Airway epithelial cell (primary cell): ENCODE measurements around a stretch of chr13.

GRCh38 chr13:113724828-113725544, 34.0 kb upstream of the TMEM255B start:
- RAMPAGE, long total RNA: no peak

- RAMPAGE, long total RNA: no peak
Measured at GRCh38 chr13:113783928-113784738, 25.1 kb downstream of the TMEM255B start.

- RAMPAGE, long total RNA: no peak
Measured at GRCh38 chr13:113815367-113816270, 48.3 kb downstream of the GAS6 start.

DNA sequence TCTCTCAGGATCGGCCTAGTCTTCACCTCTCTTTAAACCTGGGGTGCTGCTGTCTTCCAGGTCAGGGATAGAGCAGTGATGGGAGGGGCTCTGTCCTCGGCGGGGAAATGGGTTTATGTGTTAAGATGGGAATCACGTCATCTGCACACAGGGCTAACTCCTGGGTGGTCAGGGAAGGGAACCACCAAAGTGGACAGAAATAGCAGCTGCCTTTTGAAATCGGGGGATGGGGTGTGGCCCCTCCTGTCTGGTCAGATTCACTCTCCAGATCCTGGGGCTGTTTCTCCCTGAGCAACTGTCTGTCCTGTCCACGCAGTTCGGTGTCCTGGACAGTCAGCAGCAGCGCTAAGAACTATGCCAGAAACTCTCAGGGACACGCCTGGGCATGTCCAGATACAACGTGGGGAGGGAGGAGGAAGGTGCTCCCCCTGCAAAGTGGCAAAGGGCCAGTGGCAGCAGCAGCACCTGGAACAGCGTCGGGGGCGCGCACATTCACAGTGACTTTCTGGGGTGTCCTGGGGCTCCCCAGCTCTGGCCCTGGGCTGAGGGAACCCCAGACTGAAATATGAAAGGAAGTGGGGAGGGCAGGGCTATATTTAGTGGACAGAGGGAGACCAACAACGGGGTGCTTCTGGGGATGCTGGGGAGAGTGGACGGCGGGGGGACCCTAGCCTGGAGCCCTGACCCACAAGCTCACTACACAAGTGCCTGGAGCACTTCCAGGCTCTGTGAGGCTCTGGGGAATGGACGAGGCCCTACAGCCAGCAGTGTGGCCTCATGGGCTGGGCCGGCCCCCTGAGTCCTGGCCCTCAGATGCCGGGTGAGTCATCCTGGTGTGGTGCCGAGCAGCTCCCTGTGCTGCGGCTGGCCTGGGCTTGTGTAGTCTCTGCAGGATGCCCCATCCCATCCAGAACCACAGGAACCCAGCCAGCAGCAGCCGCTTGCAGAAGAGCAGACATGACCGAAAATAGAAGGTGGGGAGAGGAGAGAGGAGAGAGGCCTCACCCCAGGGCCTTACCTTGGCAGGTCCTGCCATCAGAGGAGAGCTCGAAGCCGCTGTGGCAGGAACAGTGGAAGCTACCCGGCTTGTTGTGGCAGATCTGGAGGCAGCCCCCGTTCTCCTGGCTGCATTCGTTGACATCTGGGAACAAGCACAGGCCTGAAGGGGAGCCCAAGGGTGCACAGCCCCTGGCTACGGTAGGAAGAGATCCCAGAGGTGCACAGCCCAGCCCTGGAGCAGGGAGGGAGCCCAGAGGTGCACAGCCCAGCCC, 26.4 kb downstream of the GAS6 start:
- RAMPAGE, long total RNA: no peak

- RAMPAGE, long total RNA: no peak
Measured at GRCh38 chr13:113844995-113845990, 18.6 kb downstream of the GAS6 start.

DNA sequence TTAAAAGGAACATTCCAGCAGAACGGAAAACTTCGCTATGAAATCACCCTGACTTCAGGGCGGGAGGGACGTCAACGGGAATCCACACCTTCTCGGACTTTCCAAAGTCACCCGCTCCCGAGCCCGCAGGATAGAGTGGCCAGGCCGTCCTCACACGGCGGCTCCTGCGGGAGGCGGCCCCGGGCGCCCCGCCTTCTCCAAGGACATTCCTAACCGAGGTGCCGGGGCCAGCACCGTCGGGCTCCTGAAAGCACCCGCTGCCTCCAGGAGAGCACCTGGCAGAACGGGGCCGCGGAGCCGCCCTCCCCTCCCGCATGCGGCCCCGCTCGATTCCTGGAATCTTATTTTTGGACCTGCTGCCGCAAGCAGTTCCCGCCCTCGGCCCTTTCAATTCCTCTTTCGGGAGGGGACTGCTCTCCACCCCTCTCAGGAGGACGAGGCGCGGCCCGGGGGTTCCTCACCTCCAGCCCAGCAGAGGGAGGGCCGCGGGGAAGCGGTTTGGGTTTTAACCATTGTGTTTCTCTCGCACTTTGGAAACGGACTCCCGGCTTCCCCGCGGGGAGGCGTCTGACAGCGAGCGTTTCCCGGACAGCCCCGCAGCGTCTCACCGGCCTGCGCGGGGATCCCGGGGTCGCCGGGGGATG, 979 bp downstream of the GAS6 start:
- RAMPAGE, long total RNA: no peak

DNA sequence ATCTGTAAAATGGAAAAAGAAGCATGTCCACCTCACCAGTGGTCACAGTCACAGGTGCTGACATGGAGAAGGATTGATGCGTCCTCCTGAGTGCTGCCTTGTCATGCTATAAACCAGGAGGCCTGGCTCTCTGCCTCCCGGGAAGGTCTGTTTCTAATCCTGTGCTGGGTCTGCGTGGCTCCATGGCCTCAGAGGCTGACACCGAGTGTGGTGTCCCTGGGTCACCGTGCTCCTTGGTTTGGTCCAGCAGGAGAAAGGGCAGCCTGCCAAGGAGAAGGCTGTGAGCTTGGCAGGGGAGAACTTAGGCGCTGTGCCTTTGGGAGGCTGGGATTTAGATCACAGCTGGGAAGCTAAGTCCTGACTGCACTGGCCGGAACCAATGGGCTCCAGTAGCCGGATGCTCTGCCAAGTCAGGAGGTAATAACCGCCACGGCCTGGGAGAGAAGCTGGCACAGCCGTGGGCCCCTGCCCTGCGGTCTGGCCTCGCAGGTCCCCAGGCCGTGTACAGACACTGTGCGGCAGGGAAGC, 45.2 kb downstream of the C13orf46 start:
- RAMPAGE, long total RNA: no peak

- RAMPAGE, long total RNA: no peak
Measured at GRCh38 chr13:113930860-113931424, 42.9 kb downstream of the C13orf46 start.

GRCh38 chr13:113982130-113982404, 8.2 kb upstream of the C13orf46 start:
- RAMPAGE, long total RNA: no peak

DNA sequence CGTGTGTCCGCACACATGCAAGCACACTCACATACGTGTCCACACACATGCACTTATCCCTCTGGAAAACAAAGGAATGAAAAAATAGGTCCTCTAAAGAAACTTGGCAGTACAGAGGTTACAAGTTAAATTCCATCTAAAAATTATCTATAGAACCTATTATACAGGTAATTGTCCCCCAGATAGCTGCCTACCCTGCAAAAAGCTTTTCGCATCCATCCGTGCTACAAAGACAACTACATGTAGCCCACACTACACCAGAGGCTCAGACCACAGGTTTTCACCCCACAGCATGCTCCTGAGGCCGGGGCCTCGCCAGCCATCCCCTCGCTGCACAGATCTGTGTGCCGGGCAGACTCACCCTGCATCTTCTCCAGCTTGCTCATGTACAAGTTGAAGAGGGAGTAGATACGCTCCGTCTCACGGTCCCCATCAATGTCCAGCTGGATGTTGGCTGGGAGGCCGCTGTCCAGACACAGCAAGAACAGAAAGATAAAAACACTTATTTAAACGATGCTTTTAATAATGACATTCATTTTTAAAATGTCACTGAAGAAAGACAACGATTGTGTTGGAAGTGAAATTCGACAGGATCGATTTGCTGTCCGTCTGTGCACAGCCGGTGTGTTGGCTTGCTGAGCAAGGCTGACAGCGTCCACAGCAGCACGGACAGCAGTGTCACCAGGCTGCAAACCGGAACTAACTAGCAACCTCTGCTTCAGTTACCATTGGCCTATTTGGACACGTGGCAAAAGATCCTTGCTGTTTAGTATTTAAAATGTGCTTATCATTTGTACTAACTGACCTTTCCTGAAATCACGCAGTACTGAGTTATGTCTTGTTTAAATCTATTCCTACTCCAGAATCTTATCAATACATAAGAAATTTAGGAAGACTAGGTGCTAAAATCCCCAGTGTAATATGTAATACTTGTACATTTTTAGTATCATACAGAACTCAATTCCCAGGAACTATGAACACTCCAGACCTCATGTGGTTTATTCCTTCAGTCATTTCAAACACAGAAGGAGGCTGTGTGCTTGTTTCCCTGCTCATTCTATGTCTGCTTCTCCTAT, 18.6 kb upstream of the C13orf46 start:
- RAMPAGE, long total RNA: no peak

DNA sequence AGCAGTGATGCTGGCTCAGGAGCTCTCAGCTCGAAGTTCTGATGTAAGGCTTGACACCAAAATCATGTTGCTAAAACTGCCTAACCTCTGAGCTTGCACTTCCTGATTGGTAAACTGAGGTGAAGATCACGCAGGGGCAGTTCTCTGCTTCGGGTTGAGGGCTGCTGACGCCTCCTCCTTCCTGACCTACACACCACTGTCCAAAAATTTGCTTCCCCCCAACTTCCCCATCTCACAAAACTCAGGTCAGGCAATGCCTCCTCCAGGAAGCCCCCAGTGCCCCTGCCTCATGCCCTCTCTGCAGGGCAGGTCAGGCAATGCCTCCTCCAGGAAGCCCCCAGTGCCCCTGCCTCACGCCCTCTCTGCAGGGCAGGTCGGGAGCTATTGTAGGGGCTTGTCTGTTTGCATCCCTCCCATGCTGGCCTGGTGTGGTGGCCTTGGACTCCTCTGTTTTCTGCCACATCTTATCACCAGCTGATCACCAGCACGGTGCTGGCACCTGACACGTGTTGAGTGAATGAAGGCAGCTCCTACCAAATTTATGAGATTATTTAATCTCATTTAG, 51.4 kb upstream of the C13orf46 start:
- RAMPAGE, long total RNA: no peak

- RAMPAGE, long total RNA: no peak
Measured at GRCh38 chr13:114034394-114035020, 60.6 kb upstream of the C13orf46 start.

DNA sequence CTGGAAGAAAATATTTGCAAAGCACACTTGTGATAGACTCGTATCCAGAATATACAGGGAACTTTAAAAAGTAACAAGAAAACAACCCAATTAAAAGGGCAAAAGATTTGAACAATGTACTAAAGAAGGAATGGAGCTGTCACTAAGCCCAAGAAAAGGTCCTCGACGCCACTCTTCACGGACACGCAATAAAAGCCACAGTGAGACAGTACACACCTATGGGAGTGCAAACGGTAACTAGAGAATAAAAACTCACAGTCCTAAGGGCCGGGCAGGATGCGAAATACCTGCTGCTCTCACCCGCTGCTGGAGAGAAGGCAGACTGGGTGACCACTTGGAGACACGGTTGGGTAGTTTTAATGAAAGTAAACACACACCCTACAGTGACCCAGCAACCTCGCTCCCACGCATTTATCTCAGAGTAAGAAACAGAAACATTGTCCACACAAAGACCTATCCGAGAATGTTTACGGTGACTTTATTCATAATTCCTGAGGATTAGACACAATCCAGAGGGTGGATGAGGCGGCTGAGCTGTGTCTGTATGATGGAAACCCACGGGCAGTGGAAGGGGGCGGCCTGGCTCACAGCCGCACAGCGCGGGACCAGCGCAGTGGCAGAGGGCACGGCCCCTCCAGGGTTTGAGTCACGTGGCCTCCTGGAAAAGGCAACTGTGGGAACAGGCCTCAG, 73.4 kb upstream of the C13orf46 start:
- RAMPAGE, long total RNA: no peak

- RAMPAGE, long total RNA: no peak
Measured at GRCh38 chr13:114063974-114064728, 68.3 kb downstream of the RASA3 start.

DNA sequence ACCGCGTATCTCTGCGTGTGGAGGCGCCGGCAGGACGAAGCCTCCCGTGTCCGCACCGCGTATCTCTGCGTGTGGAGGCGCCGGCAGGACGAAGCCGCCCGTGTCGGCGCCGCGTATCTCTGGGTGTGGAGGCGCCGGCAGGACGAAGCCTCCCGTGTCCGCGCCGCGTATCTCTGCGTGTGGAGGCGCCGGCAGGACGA, 56.9 kb downstream of the RASA3 start:
- RAMPAGE, long total RNA: no peak

DNA sequence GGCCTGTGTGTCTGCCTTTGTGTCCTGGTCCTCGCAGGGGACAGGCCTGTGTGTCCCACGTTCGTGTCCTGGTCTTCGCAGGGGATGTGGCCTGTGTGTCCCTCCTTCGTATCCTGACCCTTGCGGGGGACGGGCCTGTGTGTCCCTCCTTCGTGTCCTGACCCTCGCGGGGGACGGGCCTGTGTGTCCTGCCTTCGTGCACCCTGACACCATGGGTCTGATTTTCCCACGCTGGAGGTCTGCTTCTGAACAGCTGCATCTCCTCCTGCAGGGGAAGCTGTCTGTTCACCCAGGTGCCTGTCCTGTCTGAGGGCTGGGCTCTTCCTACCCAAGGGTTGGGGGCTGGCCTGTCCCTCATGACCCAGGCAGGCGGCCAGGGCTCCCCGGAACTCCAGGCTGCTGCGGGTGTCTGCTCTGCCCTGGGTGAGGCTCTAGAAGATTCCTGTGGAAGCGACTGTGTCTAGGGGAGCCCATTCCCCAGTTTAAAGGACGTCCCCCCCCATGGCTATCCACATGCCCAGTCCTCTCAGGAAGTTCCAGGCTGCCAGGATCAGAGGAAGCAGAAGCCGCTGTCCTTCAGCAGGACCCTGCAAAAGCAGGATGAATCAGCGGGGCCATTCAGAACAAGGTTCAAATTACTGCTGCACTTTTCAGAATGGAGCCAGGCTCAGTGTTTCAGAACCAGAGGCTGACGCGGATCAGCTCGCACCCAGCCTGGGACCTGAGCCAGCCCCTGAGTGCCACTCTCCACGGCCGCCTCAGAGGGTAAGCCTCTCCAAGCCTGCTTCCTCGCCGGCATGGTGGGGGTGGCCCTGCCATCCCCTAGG, 25.0 kb downstream of the RASA3 start:
- RAMPAGE, long total RNA: no peak

GRCh38 chr13:114113872-114114427, 18.5 kb downstream of the RASA3 start:
- RAMPAGE, long total RNA: no peak

DNA sequence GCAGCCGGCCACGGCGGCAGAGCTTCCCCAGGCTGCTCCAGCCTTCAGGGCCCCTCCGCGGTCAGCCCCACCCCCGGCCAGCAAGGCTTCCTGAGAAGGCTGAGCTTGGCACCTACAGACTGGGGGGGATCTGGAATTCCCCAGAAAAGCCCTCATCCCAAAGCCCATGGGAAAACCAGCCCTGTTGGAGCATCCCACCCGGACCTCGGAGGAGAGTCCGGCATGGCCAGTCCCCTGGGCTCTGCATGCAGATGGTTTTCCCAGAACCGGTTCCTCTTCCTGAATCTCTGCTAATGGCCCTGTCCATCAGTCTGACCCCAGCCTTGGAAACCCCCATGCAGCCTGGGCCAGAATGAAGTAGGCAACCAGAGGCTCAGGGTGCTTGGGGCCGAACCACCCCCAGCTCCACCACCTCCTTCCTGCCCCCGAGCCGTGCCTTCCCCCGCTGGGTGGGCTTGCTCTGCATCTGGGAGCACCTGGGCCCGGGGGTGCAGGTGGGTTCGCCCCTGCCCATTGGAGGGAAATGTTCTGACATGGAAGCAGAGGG, 10.2 kb downstream of the RASA3 start:
- RAMPAGE, long total RNA: no peak

DNA sequence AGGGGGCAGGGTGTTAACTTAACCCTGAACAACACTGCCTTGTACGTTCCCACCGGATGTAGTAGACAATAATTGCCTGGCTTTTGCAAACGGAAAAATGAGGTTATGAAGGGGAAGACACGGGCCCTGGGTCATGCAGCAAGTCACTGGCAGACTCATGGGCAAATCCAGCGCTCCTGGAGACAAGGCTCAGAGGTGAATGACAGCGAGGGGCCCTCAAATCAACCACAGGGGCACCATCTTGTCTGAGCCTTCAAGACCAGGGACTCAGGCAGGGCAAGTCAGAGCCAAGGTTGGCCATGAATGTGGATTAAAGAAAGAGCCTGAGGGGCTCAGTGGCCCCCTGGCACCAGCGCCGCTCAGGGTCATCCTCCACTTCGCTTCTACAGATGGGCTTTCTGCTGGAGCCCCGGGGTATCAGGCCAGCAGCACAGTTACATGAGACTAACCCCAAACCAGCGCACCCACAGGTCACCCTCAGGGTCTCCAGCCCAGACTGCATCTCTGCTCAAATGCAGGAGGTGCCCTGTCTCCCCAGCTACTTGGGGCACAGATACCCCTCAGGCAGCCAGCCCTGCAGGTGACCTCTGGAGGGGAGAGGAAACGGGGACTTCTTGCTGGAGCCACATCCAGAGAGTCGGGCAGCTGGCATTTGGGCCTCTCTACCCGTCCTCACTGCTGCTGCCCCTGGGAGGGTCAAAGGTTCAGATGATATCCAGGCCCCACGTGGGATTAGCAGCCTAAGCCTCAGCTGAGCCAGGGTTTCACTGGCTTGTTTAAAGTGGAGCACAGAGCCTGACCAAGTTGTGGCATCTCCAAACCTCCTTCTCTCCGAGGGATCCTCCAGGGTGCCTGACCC, 2.5 kb downstream of the RASA3 start:
- RAMPAGE, long total RNA: no peak

DNA sequence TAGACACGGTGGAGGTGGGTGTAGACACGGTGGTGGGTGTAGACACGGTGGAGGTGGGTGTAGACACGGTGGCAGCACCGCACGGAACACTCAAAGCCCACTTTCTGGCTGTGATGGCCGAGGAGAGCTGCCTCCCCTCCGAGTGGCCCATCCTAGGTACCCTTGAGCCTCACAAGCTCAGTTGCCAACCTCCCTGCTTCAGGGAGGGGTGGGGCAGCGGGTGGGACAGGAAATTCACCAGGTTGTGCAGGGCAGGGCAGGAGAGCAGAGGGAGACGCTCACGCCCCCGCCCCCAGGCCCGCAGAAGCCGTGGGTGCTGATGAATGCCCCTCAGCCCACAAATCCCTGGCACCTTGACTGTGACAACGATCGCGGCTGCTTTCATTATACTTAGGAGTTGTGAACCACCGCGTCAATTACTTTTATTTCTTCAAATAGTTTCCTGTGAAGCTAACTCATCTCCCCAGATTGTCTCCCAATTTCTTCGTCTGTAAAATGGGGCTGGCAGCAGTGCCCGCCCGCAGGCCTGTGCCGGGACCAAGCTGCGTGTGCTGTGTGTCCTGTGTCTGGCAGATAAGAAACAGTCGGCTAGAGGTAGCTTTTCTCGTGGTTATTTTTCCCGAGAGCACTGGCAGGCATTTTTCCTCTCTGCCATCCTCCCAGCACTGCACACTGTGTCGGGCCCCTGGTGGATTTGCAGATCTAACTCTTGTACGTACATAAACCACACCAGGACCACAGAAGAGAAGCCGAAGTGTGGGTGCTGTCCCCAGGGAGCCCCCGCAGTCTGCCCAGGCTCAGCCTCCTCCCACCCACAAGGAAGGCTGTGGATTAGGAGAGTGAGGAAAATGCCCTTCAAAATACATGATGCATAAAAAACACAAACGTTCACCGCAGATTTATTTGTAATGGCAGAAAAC, 7.9 kb upstream of the RASA3 start:
- RAMPAGE, long total RNA: no peak